Esophagus squamous epithelium (tissue), 4 donors: ENCODE data around the gene ZNF143.

DNA sequence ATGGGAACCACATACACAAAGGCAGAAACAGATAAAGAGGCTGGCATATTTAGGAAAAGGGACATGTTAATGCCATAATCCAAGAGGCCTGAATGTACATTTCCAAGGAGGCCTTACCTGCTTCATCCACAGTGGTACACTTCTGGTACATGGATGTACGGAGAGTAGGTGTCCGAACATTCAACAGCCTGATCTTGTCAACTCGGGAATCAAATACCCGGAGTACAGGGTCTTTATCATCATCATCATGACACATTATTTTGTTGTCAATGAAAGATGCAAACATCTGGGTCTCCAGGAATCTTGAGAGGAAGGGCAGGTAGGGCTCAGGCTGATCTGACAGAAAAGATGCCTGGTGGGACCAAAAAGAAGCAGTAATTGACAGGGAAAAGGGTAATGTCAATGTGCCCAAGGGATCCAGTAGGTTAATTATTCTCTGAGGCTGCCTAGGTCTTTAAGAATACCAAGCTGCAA, 86.7 kb upstream of the SCUBE2 start:
- PRO-cap, result no peak
- RAMPAGE, long total RNA, 4 experiments, result no peak in any of the 4 experiments

GRCh38 chr11:9446862-9447260, 14.0 kb upstream of the ZNF143 start:
- PRO-cap, result no peak
- RAMPAGE, long total RNA, 4 experiments, result no peak in any of the 4 experiments

DNA sequence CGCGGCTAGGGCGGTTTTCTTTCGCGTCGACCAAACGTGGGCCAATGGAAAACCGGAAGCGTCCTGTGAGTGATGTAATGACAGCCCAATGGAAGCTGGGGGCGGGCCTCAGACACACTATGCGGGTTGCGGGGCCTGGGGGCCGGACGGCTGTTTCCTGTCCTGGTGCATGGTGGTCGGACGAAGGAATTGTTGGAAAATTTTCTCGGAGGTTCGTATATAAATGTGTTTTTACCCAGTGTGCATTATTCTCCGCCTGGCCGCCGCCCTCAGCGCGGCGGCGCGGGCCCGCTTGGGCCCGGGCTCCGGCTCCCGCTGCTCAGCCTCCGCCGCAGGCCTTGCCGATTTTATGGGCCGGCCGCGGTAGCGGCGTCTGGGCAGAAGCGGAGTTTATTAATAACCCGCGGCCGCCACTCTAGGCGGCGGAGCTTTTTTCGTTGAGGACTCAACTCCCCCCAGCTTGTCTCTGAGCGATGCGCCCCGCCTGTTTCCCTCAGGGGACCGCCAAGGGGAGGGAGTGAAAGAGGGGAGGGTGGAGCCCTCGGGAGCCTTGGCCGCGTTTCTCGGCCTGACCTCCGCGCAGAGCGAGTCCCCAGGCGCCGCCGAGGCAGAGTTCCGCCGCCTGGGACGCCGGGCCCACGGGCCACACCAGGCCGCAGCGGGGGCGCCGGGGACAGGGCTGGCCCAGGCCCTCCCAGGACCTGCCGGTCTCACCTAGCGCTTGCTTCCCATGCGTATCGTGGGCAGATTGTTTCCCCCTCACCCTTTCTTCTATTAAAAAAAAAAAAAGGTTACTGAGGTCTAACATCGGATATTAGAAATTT, at the start of gene ZNF143:
TSS of gene ZNF143 (plus strand) at position 147 of the 824 bp plus-strand sequence.
- PRO-cap, result bidirectional peak, plus-strand start at position 245 of the sequence, minus-strand start outside the sequence
- RAMPAGE, long total RNA, 4 experiments, result start-site peak on the plus strand in 3 of 4 experiments, centred at positions 146 to 162 of the sequence, 64 to 476 reads per replicate

DNA sequence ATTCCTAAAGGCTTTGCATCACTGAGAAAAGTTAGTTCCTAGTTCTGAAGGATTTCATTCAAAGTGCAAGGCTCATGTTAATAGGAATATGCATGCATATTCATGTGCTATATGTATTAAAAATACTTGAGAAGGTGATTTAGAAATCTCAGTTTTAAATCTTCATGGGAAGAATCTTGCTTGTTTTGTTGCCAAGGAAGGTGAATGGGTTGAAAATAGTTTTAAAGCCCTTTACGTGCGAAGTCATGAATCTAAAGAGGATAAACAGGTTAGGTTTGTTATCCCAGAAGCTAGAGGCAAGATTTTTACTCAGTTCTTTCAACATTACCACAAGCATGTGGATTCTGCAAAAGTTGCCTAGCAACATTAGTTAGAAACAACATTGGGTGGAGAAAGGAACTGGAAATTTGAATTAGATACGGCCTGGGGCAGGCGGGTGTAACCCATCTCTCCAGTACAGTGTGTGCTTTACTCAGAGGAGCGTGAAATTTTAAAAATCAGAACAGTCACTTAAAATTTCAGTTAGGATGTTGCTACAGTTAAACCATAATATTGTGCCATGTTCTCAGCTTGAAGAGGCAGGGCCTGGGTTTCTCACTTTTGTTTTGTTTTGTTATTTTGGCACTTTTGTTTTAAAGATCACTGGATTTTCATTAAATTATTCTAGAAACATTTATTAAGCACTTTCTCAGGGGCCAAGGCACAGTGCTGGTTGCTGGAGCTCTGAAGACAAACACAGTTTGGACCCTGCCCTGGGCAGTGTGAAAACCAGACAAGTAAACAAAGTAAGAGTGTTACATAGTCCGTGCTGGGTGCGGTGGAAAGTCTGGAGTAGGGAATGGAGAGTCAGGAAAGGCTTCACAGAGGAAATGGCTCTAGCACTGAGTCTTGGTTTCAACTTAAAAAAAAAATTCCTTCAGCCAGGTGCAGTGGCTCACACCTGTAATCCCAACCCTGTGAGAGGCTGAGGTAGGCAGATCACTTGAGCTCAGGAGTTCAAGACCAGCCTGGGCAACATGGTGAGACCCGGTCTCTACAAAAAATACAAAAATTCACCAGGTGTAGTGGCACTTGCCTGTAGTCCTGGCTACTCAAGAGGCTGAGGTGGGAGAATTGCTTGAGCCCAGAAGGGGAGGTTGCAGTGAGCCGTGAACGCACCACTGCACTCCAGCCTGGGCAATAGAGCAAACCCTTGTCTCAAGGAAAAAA, 4.4 kb upstream of the WEE1 start:
- PRO-cap, result bidirectional peak, plus-strand start at position 454 of the sequence, minus-strand start at position 298 of the sequence; unidirectional peak, plus-strand start at position 683 of the sequence; bidirectional peak, plus-strand start at position 829 of the sequence, minus-strand start at position 763 of the sequence
- RAMPAGE, long total RNA, 4 experiments, result no peak in any of the 4 experiments

- PRO-cap, result no peak
- RAMPAGE, long total RNA, 4 experiments, result no peak in any of the 4 experiments
Observed at GRCh38 chr11:9670073-9670832, 6.4 kb downstream of the SWAP70 start.

DNA sequence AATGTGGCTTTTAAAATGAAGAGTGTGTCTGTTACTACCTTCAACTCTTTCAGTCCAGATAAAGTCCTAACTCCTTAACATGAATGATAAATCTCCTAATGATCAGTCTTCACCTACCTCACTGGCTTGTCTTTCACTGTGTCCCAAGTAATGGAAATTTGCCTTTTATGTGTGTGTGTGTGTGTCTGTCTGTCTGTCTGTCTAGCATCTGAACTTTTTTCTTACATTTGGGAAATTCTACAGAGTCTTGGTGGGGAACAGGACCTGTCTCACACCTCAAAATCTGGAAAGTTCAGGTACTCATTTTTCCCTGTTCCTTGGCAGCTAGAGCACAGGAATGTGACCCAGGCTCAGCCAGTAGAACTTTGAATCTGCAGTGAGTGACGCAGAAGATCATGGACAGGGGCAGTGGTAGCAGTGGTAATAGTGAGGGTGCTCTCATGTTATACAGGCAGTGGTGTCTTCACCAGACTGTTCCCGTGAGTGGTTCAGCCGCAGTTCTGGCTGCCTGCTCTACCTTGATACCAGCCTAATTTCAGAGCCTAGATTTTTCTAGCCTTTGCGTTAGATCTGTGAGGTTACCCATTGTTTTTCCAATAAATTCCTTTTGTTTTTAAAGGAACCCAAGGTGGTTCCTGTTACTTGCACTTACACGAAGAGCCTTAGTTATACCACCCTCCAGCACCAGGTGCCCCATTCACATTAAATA, 47.5 kb downstream of the SWAP70 start:
- PRO-cap, result no peak
- RAMPAGE, long total RNA, 4 experiments, result no peak in any of the 4 experiments

DNA sequence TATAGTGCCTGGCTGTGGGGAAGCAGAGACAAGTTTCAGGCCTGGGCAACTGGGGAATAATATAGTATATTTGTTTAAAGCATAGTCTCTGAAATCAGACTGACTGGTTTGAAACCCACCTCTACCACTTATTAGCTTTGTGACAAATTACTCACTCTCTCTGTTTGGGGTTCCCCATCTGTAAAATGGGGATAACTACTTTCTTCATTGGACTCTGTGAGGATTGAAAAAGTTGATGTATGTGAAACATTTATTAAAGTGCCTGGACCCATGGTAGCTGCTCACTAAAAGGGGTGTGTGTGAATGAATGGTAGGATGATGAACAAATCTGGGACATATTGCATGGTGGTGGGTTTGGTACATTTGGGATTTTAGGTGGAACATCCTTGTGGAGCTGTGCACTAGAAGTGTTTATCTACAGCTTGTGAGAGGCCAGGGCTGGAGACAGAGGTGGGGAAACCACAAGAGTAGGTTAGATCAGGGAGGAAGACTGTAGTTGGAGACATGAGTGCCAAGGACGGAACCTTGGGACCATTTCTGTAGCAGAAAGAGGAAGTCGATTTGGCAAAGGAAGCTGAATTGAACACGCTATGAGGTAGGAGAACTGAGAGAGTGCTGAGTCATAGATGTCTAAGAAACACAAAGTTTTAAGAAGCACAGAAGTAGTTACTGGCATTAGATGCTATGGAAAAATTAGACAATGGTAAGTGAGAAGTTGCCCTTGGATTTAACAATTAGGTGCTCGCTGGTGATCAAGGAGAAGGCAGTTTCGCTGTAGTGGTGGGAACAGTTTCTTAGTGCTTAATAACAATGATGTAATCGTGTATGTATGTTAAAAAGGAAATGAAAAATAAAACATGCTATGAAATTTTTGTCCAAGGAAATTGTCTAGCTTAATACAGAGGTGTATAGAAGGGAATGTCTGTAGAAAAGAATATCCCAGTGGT, 52.7 kb downstream of the SWAP70 start:
- PRO-cap, result bidirectional peak, plus-strand start at position 733 of the sequence, minus-strand start at position 539 of the sequence
- RAMPAGE, long total RNA, 4 experiments, result no peak in any of the 4 experiments

GRCh38 chr11:9738962-9739523, 75.2 kb downstream of the SWAP70 start:
- PRO-cap, result unidirectional peak, minus-strand start at chr11:9739423
- RAMPAGE, long total RNA, 4 experiments, result no peak in any of the 4 experiments

DNA sequence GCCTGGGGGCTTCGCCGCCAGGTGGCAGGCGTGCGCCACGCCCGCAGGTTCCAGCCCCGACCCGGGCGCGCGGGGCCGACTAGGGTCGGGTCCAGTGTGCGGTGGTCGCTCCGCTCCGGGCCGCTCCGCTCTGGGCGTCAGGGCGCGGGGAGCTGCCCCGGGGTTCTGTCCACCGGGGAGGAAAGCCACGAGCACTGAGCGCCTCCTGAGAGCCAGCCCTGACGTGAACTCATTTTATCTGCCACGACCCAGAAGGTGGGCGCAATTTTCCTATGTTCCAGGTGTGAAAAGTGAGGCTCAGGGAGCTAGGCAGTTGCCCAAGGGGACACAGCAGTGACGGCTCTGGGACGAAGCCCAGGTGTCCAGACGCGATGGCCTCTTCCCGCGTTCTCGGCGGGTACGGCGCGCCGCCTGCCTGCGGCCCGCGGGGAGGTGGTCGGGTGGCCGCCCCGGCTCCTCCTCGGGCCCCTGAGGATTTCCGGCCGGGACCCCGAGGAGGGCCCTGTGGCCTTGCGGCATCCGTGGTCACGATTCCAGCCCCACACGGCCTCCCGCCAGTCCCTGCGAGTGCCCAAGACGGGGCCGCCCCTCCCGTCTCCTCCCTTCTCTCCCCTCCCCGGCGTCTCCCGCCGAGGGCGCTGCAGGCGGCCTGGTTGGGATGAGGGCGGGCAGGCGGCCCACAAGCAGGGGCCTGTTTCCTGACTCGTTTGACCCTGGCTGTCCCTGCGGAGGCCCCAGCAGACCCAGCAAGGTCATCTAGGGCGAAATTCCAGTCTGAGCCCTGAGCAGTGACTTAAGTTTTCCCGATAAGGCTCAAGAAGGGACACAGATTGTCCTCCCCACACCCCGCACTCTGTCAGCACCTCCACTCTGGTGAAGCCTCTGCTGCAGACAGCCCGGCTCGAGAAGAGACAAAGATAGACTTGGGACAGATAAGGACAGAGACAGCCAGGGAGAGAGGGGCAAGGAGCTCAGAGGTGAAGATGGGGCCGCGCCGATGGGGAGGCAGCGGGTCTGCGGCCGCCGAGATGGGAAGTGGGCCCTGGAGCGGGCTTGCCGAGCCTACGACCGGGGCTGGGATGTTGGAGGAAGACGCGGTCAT, 94.7 kb downstream of the SWAP70 start:
- PRO-cap, result bidirectional peak, plus-strand start at position 46 of the sequence, minus-strand start outside the sequence; bidirectional peak, plus-strand start at position 632 of the sequence, minus-strand start at position 533 of the sequence; unidirectional peak, minus-strand start at position 1,037 of the sequence
- RAMPAGE, long total RNA, 4 experiments, result start-site peak on the plus strand in 2 of 4 experiments, centred at positions 57 to 68 of the sequence, 18 to 59 reads per replicate

DNA sequence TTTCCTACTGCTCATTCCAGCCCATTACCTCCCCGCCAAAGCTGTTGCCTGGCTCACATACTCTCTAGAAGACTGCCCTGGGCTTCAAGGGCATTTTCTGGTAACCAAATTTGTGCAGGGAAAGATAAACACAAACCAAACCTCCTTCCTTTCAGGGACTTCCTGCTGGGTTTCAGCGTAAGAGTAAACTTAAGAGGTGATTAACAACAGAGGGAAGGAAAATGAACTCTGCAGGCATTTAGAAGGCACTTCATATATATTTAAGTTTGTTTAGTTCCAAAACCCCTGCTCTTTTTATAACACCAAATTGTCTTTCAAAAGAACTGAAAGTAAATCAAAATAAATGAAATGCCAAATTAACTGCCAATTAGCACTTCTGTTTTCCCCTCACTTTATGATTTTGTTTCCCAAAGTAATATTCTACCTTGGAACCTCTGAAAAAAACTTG, 195.0 kb downstream of the SWAP70 start:
- PRO-cap, result no peak
- RAMPAGE, long total RNA, 4 experiments, result no peak in any of the 4 experiments

GRCh38 chr11:9930843-9931476, 267.1 kb downstream of the SWAP70 start:
- PRO-cap, result no peak
- RAMPAGE, long total RNA, 4 experiments, result no peak in any of the 4 experiments

- PRO-cap, result no peak
- RAMPAGE, long total RNA, 4 experiments, result start-site peak on the minus strand in 1 of 4 experiments, at chr11:10187247-10187685 at its widest, 14 reads per replicate
Observed at GRCh38 chr11:10187265-10187958, 106.6 kb downstream of the SBF2 start.

DNA sequence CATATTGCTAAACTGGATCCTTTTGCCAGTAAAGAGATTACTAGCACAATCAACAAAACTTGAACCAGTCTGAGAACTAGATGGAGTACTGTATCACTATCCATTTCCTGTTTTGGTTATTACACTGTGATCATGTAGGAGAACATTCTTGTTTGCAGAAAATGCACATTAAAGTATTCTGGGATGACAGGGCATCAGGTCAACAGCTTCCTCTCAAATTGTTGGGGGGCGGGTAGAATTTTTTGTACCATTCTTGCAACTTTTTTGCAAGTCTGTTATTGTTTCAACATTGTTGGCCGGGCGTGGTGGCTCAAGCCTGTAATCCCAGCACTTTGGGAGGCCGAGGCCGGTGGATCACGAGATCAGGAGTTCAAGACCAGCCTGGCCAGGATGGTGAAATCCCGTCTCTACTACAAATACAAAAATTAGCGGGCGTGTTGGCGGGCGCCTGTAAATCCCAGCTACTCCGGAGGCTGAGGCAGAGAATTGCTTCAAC, 1.9 kb downstream of the SBF2 start:
- PRO-cap, result no peak
- RAMPAGE, long total RNA, 4 experiments, result no peak in any of the 4 experiments

DNA sequence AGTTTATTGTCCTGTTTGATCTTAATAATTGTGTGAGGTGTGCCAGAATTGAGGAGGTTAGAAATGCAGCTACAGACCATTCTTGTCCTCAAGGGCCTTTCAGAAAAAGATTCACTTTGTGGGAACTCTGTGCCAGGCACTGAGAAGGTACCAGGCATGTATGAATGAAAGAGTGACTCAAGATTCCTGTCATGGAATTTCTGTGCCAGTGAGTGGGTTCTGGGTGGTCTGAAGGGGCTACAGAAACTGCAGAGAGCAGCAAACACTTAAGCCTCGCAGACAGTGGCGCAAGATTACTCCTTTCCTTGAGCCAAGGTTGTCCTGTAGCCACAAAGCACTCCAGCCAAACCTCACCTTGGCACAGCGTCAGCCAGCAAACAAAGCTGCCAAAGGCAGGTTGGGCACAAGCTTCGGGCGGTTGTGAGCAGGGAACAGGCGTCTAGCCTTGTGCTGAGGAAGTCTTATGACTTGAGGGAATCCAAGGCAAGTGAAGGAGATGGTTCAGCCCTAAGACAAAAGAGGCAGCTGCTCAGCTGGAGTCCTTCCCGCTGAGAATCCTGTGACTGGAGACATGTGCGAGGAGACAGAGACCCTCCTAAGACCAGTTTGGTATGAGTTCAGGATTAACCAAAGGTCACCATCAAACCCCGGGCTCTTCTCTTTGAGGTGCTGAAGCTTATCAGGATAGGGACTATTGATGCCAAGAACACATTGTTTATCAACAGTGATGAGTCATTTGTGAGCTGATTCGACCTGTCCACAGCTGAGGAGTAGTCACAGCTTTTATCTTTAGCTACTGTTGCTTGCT, 4.3 kb downstream of the ADM start:
- PRO-cap, result no peak
- RAMPAGE, long total RNA, 4 experiments, result no peak in any of the 4 experiments

DNA sequence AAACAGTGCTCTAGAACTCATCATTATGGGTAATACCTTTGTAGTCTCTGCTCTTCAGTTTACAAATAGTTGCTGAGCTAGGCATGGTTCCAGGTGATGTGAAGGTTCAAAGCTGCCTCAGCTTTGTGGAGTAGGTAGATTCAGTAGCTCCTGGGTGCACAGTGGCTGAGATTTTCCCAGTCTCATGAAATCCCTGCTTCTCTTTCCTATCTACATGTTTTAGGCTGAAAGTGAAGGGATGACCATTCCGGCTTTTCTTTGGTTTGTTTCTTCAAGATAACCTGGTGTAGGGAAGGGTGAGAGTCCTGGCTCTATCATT, 21.9 kb downstream of the ADM start:
- PRO-cap, result no peak
- RAMPAGE, long total RNA, 4 experiments, result no peak in any of the 4 experiments

DNA sequence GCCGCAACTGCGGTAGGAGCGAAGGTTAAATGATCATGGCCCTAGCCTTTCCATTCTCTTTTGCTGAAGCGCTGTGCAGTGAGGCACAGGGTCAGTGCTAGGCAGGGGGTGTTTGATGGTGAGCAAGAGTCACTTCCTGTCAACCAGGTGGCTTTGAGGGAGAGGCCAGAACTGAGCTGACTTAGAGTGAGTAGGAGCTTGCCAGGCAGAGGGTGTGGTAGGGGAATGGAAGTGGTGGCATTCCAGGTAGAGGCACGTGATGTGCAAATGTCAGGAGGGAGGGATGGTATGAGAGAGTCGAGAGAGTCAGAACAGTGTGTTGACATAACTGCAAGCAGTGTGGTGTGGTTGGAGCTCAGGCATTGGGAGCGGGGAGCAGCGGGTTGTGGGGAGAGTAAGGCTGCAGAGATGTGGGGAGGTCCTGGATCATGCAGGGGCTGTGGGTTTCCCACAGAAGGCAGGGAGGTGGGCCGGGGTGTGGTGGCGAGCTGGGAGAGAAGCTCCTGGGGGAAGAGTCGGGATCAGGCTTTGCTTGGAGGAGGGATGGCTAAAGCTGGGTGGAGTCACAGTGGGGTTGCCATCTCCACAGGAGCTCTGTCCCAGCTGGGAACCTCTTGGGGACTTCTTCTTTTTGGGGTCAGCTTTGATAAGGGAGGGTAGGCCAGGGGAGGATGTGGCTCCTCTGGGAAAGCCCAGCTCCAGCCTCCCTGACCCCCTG, 33.3 kb downstream of the AMPD3 start:
- PRO-cap, result bidirectional peak, plus-strand start at position 266 of the sequence, minus-strand start at position 62 of the sequence; unidirectional peak, plus-strand start at position 560 of the sequence
- RAMPAGE, long total RNA, 4 experiments, result no peak in any of the 4 experiments

DNA sequence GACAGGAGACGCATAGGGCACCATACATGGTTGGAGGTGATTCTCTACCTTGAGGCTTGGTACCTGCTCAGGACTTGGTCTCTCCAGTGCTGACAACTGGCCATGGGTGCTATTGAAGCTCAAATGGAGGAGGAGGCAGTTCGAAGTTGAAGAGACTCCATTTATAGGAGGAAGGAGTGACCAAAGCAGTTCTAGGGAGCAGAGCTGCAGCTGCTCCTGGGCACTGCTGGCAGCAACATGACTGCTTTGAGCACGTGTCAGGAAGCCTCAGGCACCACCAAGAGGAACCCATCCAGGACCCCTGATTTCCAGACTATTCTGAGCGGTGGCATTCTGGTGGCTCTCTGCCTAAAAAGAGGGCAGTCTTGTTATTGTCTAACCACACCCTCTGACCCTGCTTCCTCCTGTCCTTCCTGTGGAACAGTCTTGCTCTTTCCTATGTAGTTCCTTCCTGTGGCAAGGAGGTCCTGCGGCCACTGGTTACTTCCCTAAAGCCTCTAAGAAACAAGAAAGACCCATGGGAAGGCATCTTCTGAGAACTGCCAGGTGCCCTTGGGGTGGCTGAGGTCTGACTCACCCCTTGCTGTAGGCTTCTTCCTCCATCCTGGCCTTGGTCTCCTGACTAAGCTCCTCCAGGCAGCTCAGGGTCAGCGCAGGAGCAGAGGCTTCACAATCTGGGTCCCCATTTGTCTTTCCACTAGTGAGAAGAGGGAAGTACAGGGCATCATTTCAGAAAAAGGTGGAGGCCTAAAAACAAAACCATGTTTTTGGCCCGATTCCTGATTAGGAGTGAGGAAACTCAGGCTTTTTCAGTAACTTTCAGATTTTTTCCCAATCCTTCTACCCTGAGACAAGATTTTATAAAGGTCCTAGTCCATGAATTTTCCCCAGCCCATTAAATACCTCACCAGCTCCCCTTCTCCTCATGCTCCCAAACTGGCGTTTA, 13.1 kb upstream of the LYVE1 start:
- PRO-cap, result no peak
- RAMPAGE, long total RNA, 4 experiments, result no peak in any of the 4 experiments

DNA sequence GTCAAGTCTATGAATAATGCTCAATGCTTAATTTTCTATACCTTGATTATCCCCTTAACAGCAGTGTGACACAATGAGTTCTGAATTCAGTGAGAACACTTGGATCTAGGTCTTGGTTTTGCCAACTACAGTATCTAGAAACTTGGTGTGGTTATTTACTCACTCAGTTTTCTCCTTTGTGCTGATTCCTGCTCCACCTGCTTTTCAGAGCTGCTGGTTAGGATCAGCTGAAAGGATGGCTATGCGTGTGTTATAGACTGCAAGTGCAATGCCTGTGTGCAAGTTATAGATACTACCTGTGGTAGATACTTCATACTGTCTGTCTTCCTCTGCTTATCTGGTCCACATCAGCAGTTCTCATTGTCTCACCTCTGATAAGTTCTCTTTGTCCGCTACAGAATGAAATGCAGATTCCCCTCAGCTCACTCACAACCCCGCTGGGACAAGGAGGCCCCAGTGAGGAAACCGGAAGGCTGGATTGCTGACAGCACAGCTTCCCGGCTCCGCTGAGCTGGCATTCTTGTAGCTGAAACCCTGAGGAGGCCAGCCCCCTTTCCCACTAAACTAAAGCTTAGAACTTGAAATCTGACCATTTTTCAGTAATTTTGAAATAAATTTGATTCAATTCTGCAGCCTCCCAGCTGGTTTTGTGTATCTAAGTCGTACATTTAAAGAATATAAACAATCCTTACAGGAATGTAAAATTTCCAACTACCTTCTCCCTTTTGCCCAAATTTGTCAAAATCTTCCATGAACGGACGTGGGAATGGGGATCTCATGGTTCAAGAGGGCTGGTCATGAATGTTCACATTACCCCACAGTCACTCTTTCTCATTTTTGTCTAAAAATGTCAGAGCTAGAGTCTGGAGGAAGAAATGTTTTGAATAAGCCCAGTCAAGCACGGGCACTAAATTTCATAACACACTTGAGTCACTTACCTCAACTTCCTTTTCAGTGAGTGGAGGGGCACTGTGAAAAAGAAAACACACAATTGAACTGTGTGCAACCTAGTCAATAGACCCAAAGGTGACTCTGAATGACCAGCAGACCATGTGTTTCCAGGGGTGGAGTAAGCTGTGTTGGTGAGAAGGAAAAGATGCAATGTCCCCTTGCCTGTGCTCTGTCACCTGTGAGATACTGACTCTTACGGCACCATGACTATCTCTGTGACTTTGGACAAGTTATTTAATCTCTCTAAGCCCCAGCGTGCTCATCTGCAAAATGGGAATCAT, 37.8 kb upstream of the LYVE1 start:
- PRO-cap, result bidirectional peak, plus-strand start at position 207 of the sequence, minus-strand start at position 175 of the sequence; unidirectional peak, minus-strand start at position 401 of the sequence
- RAMPAGE, long total RNA, 4 experiments, result no peak in any of the 4 experiments

DNA sequence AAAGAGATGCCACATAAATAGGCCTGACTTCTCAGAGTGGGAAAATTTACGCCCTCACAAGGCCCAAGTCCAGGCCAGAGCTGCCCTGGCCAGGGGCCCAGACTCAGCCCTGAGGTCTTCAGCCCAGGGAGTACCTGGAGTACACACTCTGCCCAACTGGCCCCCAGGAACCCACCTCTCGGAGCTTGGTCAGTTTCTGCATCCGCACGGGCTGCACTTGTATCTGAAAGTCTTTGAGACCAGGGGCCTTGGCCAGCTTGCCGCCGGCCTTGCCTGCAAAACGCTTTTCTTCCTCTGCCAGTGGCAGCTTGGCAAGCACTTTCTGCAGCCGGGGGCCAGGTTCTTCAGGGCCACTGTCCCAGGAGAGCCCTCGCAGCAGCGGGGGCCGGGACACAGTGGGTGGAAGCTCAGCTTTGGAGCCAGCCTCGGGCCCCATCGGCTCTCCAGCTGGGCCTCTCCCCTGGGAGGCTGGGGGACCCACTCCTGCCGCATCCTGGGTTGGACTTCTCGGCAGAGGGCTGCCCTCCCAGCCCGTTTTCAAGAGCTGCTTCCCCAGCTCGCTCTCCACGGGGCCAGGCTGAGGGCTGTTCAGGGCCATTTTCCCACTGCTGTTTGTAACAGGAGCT, 57.4 kb upstream of the LYVE1 start:
- PRO-cap, result no peak
- RAMPAGE, long total RNA, 4 experiments, result no peak in any of the 4 experiments

DNA sequence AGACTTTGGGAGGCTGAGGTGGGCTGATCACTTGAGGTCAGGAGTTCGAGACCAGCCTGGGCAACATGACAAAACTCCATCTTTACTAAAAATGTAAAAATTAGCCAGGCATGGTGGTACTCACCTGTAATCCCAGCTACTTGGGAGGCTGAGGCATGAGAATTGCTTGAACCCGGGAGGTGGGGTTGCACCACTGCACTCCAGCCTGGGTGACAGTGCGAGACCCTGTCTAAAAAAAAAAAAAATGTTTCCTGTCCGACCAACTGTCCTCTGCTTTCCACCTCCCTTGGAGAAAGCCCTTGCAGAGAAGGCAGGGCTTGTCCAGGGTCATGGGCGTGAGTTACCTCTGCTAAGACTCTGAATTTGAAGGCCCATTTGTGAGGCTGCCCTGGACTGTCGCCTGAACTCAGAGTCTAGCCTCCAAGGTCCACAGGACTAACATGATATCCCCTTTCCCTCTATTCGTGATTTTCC, 3.4 kb downstream of the IRAG1 start:
- PRO-cap, result no peak
- RAMPAGE, long total RNA, 4 experiments, result no peak in any of the 4 experiments